Epithelial cell of proximal tubule (primary cell): ENCODE measurements around the genes TXNDC8 and GNG10.

DNA sequence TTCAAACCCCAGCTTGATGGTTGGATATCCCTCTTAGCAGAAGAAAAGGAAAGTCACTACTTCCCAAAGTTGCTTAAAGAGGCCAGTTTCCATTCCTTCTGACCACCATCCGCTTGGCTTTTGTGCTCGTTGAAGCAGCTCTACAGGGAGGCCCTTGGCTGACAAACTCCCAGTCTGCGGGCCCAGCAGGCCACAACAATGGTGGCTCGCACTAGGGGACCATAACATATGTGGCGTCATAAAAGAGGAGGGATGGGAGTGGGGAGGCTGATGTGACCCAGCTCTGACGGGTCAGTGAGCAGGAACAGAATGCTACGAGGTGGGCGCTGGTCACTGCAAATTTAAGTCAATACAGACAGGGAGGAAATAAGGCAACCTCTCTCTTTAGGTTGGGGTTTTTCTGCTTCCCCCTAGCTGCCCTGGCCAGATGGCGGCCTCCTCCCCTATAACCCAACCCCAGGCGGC, 922 bp downstream of the FRRS1L start:
- RAMPAGE, long total RNA: no peak
- RRBS: no CpG with 5 or more reads among the region's 10 CpGs

GRCh38 chr9:109274680-109275721, 45.9 kb downstream of the EPB41L4B start:
- RAMPAGE, long total RNA: no peak
- RRBS: no CpG with 5 or more reads among the region's 9 CpGs

DNA sequence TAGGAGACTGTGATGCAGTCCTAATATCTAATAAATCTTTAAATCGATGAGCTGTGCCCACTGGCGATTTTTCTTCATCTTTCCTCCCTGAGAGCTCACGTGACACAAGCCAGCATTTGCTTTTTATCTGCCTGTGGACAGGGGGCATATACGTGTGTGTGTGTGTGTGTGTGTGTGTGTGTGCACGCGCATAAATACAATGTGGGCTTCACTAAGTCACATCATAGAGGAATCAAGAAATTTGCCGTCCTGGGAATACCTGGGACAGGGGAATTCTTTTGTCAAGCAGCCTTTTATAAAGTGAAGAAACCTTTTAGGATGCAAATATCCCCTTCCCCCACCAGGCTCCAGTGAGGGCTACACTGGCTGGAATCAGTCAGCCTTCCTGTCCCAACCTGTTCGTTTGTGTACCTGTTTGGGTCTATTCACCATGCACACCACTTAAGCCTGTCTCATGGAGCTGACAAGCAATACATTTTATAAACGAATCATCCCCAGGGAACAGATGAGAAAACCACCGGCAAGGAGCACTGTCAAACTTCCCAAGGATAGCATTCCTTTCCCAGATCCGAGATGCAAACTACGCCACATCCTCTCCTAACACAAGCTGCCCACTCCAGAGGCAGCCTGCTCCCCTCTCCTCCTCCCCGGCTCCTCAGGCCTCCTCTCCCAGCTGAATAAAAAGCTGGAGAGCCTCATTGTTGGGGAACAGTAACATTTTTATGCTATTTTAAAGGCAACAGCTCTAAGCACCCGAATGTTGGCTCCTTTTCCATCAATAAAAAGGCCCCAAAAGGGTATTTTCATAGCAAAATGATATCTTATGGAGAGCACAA, 2.6 kb downstream of the EPB41L4B start:
- RAMPAGE, long total RNA: no peak
- RRBS: no CpG with 5 or more reads among the region's 14 CpGs

- RAMPAGE, long total RNA: no peak
- RRBS: no CpG with 5 or more reads among the region's 10 CpGs
These were observed 69.5 kb downstream of the PTPN3 start for GRCh38 chr9:109428522-109429172.

DNA sequence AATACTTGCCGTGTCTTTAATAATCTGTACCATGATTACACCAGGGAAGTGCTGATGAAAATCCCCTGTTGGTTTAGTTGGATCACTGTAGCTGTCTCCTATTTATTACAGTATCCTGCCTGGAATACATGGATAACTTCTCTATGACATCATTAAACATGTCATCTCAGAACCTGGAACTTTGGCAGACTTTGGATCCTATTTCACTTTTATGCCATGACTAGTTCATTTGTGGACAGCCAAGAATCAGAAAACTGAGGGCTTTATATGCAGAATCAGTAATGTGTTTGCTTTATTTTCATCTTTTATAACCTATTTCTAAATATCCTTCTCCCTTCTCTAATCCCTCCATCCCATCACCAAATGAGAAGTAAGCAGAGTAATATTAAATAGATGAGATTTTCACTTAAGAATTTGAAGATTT, at the start of gene TXNDC8:
TSS of gene TXNDC8 (minus strand) at position 100 of the 424 bp plus-strand sequence.
- RAMPAGE, long total RNA: no peak
- RRBS: no CpG with 5 or more reads among the region's 1 CpG

GRCh38 chr9:110441272-110441789, 103.7 kb upstream of the TXNDC8 start:
- RAMPAGE, long total RNA: no peak
- RRBS: no CpG with 5 or more reads among the region's 1 CpG

- RAMPAGE, long total RNA: no peak
- RRBS: no CpG with 5 or more reads among the region's 6 CpGs
These were observed 17.7 kb upstream of the MUSK start for GRCh38 chr9:110650838-110651309.

GRCh38 chr9:111035673-111036852, 2.2 kb downstream of the LPAR1 start:
- RAMPAGE, long total RNA: no peak
- RRBS: no CpG with 5 or more reads among the region's 18 CpGs

DNA sequence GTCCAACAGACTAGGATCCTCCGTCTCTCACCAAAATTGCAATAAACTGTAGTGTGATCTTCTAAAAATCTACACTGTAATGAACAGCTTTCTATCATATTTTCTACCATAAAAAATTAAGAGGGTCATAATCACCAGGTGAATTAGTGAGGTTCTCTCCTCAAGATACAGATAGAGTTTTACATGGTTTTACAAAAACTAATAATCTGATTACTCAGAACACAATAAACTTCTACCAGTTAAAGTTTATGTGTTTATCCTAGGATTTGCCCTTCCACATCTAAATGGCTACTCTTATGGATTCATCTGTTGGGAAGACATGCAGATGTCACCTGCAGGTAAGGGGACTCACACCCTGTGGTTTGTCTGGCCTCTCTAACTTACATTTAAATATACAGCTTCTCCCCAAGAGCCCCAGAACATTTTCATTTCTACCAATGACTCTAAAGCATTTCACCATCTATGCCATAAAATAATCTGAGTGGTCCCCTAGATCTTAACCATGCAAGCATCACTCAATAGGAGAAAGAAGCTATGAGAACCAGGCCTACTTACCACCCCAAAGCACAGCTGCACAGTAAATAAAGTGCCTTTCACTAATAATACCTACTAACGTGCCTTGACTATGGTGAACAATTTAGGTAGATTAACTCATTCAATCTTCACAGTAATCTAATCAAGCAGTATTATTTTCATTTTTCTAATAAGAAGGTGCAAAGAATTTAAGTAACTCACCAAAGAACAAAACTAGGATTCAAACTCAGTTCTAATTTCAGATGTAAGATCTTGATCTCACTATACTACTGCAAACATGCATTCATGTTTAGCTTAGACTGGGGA, 60.3 kb downstream of the ECPAS start:
- RAMPAGE, long total RNA: no peak
- RRBS: no CpG with 5 or more reads among the region's 2 CpGs

GRCh38 chr9:111630745-111630996, 463 bp upstream of the DNAJC25 start:
- RAMPAGE, long total RNA: no peak
- RRBS: no CpG with 5 or more reads among the region's 6 CpGs

GRCh38 chr9:111661092-111661729, at the start of gene GNG10:
Gene GNG10, plus strand, starts transcription at chr9:111661605.
- RAMPAGE, long total RNA: start-site peak on the plus strand at chr9:111661599-111661655, 2,125 and 257 reads in 2 replicates
- RRBS: 1% methylated on average over 22 of the region's 50 CpGs

DNA sequence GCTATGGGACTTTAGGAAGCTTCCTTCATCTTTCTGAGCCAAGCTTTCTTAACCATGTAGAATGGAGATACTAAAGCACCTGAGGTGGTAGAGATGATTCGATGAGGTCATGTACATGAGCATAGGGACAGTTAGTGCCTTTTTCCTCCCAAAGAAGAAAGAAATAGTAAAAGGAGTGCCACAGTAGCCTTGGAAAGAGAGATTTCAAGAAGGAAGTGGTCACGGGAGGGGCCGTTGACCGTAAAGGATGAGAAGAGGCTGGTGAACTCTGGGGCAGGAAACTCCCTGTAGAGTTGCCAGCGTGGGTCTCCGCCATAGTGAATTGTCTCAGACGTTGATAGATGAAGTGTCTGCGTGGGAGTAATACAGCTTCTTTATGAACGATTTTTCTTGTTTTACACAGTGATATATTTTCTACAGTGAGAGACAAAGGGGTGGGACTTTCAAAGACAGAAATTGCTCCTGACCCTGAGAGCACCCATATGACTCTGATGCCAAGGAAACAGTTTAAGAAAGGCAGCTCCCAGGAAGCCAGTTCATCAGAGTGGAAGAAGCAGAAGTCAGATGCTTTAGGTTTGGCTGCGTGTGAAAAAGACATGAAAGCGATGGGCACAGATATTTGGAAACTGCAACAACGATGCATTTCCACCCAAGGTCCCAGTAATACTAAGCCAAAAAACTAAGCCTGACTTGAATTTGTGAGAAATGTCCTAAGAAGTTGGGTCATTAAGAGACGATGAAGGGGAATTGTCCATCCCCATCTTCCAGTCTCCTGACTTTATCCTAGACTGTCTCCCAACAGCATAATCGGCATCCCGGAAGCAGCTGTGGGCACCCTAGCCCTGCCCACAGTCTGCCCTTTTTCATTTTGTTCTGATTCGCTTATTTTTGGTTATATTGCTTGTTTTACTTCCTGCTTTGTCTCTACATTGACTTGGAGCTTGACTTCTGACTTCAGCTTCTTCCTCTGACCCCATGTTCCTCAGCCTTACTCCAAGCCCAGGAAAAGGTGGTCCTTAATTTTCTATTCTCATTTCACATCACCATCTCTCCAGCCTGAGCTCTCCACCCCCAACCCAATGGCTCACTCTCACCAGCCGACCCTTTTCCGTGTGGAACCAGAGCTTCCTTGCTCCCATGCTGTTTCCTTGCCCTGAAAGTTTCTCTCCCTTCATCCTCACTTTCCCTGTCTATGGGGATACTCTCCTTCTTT, 41.5 kb downstream of the UGCG start:
- RAMPAGE, long total RNA: no peak
- RRBS: no CpG with 5 or more reads among the region's 18 CpGs

DNA sequence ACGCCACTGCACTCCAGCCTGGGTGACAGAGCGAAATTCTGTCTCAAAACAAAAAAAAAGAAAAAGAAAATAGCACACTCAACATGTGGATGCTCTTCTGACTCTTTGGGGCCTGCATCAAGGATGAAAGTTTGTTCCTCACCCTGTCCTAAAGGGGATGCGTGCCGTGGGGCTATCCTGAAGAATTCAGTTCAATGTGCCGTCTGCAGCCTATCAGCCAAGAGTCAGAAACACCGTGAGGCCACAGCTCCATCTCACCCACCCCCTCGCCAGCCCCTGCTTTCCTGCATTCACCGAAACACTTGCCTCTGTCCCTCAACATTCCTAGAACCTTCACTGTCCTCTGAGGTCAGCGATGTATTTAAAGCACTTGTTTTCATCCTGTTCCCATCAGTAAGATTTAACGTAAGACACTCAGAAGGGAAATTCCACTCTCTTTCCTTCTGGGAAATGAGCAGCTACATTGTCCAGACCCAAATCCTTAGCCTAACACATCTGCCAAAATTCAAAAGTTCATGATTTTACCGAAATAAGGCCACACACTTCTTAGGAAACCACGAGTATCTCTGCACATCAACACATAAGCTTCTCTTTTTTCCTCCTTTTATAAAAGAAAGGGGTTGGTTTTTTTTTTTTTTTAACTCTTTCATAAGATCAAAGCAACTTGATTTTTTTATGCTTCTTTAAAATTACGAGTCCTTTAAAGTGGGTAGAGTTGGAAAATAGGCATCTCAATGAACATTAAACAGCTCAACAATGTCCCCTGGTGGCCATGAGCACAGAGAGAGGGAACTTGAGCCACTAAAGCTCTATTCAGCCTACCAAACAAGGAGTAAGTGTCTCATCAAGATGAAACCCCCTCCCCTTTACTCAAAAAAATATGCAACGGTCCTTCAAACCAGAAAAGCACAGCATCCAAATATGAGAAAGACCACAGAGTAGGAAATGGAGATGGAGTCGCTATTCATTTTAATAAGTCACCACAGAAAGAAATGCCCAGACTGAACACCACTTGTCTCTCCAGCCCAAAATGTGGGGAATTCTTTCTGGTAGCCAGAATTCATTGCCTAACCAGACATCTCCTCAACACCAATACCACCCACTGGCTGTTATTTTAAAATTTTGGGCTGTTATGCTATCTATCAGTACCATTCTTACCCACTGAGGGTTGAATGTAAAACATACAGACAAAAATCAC, 100.5 kb downstream of the SUSD1 start:
- RAMPAGE, long total RNA: no peak
- RRBS: no CpG with 5 or more reads among the region's 15 CpGs

GRCh38 chr9:112143474-112143959, 31.6 kb downstream of the SUSD1 start:
- RAMPAGE, long total RNA: no peak
- RRBS: no CpG with 5 or more reads among the region's 6 CpGs

DNA sequence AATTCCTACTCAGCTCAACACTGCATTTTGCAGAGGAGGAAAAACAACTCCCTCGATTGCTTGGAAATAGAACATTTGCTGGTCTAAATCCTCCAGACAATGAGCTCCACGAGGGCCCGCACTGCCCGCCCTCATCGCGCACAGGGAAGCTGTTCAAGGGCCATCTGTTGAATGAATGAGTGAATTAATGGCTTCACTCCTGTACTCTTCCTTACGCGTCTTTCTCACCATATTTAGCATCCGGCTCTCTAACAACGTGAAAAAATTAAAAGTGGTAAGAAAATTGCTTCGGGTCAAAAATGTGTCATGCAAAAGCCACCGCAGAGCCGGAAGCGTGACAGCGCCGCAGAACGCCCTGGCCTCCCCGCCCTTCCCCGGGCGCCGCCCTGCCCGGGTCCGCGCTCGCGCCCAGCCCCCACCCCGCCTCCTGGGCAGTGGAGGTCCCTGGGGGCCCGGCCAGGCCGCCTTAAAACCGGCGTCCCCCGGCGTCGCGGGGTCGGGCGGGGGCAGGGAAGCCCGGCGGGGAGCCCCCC, 609 bp downstream of the SUSD1 start:
- RAMPAGE, long total RNA: no peak
- RRBS: 2% methylated on average over 19 of the region's 39 CpGs

GRCh38 chr9:112180286-112180804, 5.2 kb upstream of the SUSD1 start:
- RAMPAGE, long total RNA: no peak
- RRBS: no CpG with 5 or more reads among the region's 2 CpGs

- RAMPAGE, long total RNA: no peak
- RRBS: no CpG with 5 or more reads among the region's 2 CpGs
These were observed 29.2 kb upstream of the SUSD1 start for GRCh38 chr9:112204326-112204670.

DNA sequence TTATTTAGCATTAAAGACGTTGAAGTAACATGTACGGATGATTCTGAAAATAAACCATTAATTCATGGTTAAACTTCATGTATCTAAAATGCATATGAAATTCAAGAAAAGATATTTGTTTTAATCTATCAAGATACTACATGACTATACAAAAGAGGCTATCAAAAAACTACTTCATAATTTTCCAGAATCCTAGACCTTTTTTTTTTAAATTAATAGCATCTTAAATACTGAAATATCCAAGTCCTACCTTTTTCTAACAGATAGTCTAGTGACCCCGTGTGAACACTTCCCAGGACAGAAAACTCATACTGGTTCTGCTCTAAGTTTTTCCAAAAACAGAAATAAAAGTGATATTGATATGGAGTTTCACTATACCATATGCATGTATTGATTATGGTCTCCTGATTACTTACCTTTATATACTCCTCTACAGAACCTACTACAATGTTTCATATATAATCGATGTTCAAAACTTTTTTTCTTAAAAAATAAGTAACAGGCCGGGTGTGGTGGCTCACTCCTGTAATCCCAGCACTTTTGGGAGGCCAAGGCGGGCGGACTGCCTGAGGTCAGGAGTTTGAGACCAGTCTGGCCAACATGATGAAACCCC, 24.3 kb downstream of the PTBP3 start:
- RAMPAGE, long total RNA: no peak
- RRBS: no CpG with 5 or more reads among the region's 7 CpGs

DNA sequence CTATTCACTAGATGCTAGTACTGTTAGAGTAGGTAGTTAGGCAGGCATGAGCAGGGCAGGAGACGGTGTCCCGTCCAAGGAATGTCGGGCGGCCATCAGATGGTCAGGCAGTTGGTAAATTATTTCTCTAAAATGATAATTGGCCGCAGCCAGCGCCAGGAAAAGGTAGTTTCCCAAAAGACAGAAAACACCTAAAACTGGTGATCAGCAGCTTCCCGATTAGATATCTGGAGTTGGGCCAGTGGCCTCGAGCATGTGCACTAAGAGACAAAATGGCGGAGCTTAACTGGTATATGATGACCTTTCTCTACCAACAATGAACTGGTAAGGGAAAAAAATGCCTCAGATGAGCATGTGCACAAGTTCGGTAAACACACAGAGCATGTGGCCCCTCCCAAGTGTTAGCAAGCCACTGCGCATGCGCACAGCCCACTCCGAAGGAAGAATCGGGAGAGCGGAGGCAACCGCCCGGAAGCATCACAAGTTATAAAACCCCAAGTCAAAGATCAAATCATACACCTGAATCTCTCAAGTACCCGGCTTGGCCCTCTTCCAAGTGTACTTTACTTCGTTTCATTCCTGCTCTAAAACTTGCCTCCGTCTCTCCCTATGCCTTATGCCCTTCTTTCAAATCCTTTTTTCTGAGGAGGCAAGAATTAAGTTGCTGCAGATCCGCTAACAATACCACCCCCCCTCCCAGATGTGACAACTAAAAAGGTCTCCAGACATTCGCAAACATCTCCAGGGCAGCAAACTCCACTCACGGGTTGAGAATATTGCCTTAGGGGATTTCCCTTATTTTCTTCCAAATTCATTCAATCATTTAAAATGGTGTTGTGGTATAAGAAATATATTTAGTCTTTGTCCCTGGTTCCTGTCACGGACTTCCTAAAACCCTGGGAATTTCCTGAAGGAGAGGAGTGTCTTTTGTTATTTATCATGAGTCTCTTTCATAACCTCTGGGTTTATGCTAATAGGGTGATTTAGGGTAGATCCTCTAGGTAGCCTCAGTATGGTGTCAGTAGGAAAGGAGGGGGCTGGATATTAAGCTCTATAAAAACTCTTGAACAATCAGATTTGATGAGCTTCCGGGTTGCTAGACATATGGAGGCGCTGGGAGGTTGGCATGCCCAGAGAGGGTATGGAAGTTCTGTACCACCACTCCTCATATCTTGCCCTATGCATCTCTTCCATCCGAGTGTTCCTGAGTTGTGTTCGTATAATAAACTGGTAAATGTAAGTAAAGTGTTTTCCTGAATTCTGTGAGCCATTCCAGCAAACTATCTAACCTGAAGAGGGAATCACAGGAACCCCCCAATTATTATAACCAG, 15.2 kb upstream of the PTBP3 start:
- RAMPAGE, long total RNA: no peak
- RRBS: 0% methylated on average over 1 of the region's 28 CpGs

- RAMPAGE, long total RNA: no peak
- RRBS: no CpG with 5 or more reads among the region's 6 CpGs
These were observed 45.1 kb downstream of the KIAA1958 start for GRCh38 chr9:112531636-112532138.